HepG2 (cell line): Measurements from ENCODE around the genes SP9, GPR155 and WIPF1.

DNA sequence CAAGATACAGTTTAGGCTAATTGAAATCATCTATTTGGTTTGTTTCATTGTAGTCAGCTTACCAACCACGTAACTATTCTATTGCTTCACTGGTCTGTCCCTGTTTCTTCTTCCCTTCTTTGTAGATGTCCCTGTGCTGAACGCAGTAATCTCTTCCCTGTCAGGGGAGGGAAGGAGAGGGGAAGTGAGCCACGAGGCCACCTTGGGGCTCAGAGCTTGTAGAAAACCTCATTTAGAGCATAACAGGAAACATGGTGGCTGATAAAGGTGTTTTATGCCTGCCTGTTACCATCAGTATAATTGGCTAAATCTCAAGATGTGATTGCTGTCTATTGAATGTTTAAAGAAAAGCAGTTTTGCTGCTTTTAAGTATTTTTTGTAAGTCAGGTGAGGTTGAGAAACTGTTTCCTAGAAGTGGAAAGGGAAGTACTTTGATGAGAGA is 59.8 kb upstream of the PDK1 start:
- RRBS, 2 experiments = no CpG with 5 or more reads among the region's 3 CpGs
CAGE:
- cytosol, long polyA minus RNA = no peak
- cytosol, long polyA plus RNA = no peak
- long polyA plus RNA = no peak
- nucleus, long polyA minus RNA = no peak
- nucleus, long polyA plus RNA = no peak

- RRBS, 2 experiments = no CpG with 5 or more reads among the region's 20 CpGs
CAGE:
- cytosol, long polyA minus RNA = no peak
- cytosol, long polyA plus RNA = no peak
- long polyA plus RNA = no peak
- nucleus, long polyA minus RNA = no peak
- nucleus, long polyA plus RNA = no peak
Measured at GRCh38 chr2:172503758-172505104, 51.7 kb upstream of the PDK1 start.

DNA sequence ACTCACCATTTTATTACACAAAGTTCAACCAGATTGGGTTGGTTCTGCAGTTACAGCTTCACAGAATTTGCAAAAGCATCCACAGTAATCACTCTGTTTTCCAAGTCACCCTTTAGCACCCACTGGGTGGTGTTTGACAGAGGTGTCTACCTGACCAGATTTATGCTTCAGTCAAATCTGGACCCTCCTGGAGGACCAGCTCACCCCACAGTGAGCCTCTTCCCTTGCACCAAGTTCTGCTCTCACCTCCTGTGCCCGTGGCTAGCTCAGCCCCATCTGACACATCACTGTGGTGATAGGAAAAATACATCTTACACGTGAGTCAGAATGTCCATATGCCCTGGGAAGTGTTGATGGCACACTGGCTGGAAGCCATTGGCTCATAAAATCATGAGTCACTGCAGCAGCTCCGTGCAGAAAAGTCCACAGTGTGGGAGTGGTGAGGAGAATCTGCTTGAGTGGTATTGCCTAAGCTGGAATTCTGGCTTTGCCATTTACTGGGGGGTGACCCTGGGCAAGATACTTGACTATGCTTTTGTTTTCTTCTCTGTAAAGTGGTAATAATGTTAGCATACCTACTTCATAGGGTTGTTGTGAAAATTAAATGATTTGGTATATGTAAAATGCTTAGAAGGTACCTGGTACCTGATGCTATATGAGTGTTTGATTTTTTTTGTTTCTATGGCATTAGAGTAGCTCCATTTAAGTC is 42.6 kb upstream of the RAPGEF4 start:
- RRBS, 2 experiments = no CpG with 5 or more reads among the region's 3 CpGs
CAGE:
- cytosol, long polyA minus RNA = no peak
- cytosol, long polyA plus RNA = no peak
- long polyA plus RNA = no peak
- nucleus, long polyA minus RNA = no peak
- nucleus, long polyA plus RNA = no peak

DNA sequence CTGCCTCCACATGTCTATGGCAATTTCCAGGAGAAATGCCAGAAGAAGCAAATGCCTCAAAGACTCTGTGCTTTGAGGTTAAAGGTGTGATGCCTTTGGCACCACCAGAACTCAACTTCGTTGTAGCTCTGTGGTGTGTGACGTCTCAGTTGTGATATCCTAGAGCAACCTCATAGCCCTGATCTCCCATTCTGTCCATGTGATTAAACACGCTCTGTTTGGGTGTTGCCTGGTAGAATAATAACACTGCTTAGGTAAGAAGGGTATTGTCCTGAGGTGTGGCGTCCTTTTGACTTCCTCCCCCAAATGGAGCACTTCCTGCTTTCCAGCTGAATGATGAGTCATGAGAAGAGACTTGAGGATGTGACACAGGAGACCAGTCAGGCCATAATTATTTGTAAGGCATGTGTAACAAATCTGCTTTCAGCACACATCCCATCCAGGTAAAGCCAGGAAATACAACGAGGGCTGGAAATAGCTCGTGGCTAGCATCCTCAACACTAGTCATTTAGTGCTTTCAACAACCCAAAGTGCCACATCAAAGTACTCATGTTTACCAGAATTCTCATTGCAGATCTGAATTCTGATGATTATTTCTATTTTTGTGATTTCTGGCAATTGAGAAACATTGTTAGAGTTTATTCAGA is 100.8 kb downstream of the RAPGEF4 start:
- RRBS, 2 experiments = no CpG with 5 or more reads among the region's 6 CpGs
CAGE:
- cytosol, long polyA minus RNA = no peak
- cytosol, long polyA plus RNA = no peak
- long polyA plus RNA = no peak
- nucleus, long polyA minus RNA = no peak
- nucleus, long polyA plus RNA = no peak

DNA sequence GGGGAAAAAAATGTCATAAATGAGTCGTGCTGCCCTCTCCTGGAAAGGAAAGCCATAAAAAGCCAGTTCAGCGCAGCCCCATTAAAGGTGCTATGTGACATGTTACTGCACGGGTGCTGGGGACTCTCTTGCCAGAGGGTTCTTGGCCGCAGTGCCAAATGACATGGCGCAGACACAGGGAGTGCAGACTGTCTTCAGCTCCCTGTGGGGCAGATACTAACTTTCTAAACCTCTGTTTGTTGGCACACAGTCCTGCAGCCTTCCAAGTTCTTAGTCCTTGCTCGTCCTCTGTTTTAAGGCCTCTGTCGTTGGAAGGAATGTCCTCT is 53.6 kb upstream of the MAP3K20 start:
- RRBS, 2 experiments = no CpG with 5 or more reads among the region's 7 CpGs
CAGE:
- cytosol, long polyA minus RNA = no peak
- cytosol, long polyA plus RNA = no peak
- long polyA plus RNA = no peak
- nucleus, long polyA minus RNA = no peak
- nucleus, long polyA plus RNA = no peak

DNA sequence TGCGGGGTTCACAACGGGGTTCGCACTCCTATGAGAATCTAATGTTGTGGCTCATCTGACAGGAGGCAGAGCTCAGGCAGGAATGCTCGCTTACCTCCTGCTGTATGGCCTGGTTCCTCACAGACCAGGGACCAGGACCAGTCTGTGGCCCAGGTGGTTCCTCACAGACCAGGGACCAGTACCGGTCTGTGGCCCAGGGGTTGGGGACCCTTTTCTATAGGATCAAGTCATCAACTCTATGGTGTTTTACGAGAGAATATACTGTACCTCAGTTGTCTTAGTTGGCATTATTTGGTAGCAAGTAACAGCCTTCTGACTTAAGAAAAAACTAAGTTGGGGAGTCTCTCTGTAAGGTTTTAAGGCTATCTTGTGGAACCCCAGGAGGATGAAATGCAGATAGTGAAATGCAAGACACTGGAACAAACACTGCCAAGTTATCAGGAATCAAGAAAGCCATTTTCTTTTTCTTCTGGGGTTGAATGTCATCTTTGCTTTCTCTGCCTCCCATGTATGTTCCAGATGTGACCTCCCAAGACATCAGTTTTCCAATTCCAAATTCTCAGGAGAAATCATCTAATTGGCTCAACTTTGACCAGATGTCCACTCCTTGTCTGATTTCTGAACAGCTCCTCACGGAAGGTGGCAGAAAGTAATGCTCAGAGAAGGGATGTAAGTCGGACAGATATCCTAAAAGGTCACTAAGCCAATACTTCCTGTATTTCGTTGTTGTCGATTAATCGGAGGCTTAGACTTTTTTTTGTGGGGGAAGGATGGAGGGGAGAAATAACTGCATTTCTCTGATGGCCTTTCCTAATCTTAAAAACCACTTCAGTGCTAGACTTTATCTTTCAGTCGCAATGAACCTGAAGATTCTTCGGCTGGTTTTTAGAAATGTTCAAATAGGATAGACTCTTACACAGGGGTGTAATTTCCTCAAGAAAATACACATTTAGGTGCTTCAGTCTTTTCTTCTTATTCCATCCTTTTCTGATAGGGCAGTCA is 60.8 kb downstream of the SP3 start:
- RRBS, 2 experiments = no CpG with 5 or more reads among the region's 13 CpGs
CAGE:
- cytosol, long polyA minus RNA = no peak
- cytosol, long polyA plus RNA = no peak
- long polyA plus RNA = no peak
- nucleus, long polyA minus RNA = no peak
- nucleus, long polyA plus RNA = no peak

DNA sequence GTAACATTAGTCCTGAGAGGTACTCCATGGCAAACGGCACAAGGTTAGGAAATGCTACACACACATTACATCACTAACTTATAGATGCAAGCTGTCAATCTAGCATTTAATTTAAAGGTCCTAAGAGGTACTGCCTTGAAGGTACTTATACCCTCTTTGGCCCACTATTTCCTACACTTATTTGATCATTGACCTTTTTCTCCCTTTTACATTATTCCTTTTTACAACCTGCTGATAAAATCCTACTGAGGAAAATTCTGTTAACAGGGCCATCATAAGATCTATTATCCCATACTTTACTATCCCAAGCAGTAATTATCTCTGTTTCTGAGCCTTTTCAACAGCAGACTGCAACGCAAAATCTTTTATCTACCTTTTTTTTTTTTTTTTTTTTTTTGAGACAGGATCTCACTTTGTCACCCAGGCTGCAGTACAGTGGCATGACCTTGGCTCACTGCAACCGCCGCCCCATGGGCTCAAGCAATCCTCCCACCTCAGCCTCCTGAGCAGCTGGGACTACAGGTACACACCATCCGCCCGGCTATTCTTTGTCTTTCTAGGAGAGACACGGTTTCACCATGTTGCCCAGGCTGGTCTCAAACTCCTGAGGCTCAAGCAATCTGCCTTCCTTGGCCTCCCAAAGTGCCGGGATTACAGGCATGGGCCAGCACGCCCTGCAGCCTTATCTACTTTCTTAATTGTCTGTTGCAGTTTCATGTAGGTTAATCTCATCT is 53.6 kb downstream of the SP3 start:
- RRBS, 2 experiments = no CpG with 5 or more reads among the region's 9 CpGs
CAGE:
- cytosol, long polyA minus RNA = no peak
- cytosol, long polyA plus RNA = no peak
- long polyA plus RNA = no peak
- nucleus, long polyA minus RNA = start-site peak on the plus strand centred at position 237 of the sequence, 83 bp wide, 23 reads
- nucleus, long polyA plus RNA = no peak

DNA sequence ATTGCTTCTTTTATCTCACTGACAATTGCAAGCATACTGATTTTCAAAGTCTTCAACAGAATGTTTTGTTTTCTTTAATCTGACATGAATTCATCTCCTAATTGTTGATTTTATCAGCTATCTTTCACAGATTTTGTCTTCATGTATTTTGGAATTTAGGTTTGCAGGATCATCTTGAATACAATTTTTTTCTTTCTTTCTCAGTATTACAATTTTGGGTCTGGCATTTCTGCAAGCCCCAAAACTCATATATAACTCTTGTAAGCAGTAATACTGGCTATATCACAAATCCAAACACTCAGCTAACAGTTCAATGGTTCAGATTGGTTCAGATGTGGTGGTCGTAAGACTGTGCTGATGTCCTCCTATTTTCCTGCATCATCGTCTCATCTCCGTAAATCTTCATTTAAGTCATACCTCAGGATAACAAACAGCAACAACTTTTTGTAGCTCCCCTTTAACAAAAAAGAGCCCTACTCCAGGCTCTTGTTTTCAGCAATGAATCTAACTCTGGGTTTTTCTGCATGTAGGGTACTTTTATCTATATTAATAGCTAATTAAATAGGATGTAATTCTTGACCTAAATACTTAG is 17.5 kb downstream of the SP3 start:
- RRBS, 2 experiments = no CpG with 5 or more reads among the region's 3 CpGs
CAGE:
- cytosol, long polyA minus RNA = no peak
- cytosol, long polyA plus RNA = no peak
- long polyA plus RNA = no peak
- nucleus, long polyA minus RNA = no peak
- nucleus, long polyA plus RNA = no peak

DNA sequence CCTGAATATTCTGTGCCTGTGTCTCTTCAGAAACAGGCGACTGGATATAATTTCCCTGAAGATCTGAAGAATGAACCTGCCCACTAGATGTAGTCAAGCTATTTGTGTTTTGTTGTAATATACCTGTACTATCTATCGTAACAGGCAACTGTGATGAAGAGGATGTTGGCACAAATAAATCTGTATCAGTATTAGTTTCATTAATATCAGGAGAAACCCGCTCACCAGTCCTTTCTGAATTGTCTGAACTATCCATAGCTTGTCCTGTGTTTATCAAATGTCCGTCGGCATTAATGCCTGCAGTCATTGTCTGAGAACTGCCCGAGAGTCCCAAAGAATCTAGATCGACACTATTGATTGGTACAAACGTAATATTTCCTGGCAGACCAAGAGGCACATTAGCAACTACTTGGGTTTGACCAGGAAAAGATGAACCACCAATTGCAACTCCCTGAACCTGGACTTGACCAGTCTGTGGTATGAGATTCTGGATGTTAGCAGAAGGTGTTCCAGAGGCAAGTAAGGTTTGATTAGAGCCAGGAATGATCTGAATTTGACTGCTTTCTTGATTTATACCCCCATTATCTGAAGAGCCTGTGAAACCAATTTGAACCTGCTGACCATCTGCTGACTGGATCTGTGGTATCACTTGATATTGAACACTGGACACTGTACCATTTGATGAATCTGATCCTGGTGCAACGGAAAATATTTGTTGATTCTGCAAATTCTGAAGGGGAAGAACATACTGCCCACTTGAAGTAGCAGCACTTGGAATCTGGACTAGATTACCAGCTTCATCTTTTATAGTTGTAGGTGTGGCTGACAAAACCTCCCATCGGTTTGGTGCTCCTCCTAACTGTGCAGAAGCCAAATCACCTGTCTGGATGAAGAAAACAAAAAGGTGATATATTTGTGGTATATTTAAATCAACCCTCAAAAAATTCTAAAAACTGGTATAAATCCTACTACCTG is 9.5 kb downstream of the SP3 start:
- RRBS, 2 experiments = no CpG with 5 or more reads among the region's 10 CpGs
CAGE:
- cytosol, long polyA minus RNA = no peak
- cytosol, long polyA plus RNA = no peak
- long polyA plus RNA = no peak
- nucleus, long polyA minus RNA = no peak
- nucleus, long polyA plus RNA = no peak

- RRBS, 2 experiments = no CpG with 5 or more reads among the region's 3 CpGs
CAGE:
- cytosol, long polyA minus RNA = no peak
- cytosol, long polyA plus RNA = no peak
- long polyA plus RNA = no peak
- nucleus, long polyA minus RNA = start-site peak on the minus strand at chr2:174220393-174220482, 81 reads; start-site peak on the minus strand at chr2:174220574-174220581, 29 reads; start-site peak on the minus strand at chr2:174220676-174220691, 26 reads; start-site peak on the minus strand at chr2:174220842-174220856, 63 reads; start-site peak on the minus strand at chr2:174220909-174220927, 19 reads; start-site peak on the minus strand at chr2:174221267-174221275, 27 reads
- nucleus, long polyA plus RNA = no peak
Measured at GRCh38 chr2:174220294-174221511, 27.6 kb downstream of the OLA1 start.

- RRBS, 2 experiments = 49 to 58% methylated on average over 11 of the region's 51 CpGs
CAGE:
- cytosol, long polyA minus RNA = no peak
- cytosol, long polyA plus RNA = no peak
- long polyA plus RNA = no peak
- nucleus, long polyA minus RNA = no peak
- nucleus, long polyA plus RNA = no peak
Measured at GRCh38 chr2:174334368-174335162, at the start of gene SP9. Gene SP9 (plus strand): TSS chr2:174334954.

DNA sequence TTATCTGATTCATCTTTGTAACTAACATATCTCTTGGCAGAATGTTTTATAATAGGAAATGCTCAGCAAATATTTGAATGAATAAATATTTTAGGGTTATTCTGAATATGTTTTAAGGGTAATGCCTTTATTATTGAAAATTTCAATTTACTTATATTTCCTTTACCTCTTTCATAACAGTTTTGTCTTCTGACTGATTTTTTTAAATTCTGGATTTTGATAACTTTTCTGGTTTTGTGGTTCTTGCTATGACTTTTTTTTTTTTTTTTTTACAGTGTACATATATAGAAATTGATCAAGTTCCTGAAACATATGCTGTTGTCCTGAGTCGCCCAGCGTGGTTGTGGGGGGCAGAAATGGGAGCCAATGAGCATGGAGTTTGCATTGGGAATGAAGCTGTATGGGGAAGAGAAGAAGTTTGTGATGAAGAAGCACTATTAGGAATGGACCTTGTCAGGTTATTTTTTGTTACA is 4.2 kb downstream of the SCRN3 start:
- RRBS, 2 experiments = no CpG with 5 or more reads among the region's 2 CpGs
CAGE:
- cytosol, long polyA minus RNA = no peak
- cytosol, long polyA plus RNA = no peak
- long polyA plus RNA = no peak
- nucleus, long polyA minus RNA = no peak
- nucleus, long polyA plus RNA = no peak

DNA sequence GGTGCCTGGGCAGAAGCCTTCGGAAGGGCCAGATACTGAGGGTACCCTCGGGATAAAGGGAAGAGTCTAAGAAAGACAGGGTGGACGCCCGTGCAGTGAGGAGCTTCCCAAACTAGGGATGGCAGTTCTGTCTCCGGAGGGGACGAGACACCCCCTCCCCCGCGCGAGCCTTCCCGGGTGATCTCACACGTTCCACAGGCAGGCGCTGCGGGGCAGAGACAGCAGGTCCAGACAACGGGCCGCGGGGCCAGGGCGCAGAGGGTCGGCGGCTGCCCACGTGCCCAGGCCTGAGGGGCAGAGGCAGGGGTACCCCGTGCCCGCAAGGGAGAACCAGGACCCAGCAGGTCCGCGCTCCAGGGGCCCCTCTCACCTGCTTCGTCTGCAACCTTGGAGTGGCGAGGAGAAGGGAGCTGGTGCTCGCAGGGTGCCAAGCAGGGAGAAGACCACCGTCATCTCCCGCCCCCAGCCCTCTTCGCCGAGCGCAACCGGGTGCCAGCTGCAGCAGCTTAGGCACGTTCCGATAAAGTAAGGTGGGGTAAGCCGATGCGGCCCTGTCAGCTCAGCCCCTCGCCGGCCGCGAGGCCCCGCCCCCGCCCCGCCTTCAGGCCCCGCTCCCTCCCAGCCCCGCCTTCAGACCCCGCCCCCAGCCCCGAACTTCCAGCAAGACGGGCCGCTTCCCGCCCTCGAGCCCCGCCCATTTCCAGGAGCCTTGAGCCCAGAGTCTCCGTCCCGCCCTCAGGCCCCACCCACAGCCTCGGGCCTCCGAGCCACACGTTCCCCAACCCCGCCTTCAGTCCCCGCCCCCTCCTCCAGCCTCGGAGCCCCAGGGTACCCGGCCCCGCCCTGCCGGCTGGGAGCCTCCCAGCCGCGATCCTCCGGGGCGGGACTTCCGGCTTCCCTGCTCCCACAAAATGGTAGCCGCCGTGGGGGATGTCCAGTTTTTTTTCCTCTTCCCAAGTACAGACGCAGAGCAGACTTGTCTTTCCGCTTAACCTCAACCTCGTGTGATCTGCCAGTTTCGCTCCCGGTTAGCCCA is at the start of gene GPR155:
Gene GPR155 (minus strand): TSS at position 527 of the 1,036 bp plus-strand sequence.
- RRBS, 2 experiments = 2 to 4% methylated on average over 13 of the region's 76 CpGs
CAGE:
- cytosol, long polyA minus RNA = no peak
- cytosol, long polyA plus RNA = no peak
- long polyA plus RNA = no peak
- nucleus, long polyA minus RNA = no peak
- nucleus, long polyA plus RNA = no peak

- RRBS, 2 experiments = 56 to 58% methylated on average over 2 of the region's 21 CpGs
CAGE:
- cytosol, long polyA minus RNA = no peak
- cytosol, long polyA plus RNA = no peak
- long polyA plus RNA = no peak
- nucleus, long polyA minus RNA = no peak
- nucleus, long polyA plus RNA = no peak
Measured at GRCh38 chr2:174547601-174548297, 49.9 kb downstream of the WIPF1 start.

- RRBS, 2 experiments = no CpG with 5 or more reads among the region's 6 CpGs
CAGE:
- cytosol, long polyA minus RNA = no peak
- cytosol, long polyA plus RNA = no peak
- long polyA plus RNA = no peak
- nucleus, long polyA minus RNA = no peak
- nucleus, long polyA plus RNA = no peak
Measured at GRCh38 chr2:174597507-174598100, at the start of gene WIPF1. Gene WIPF1 (minus strand): TSS chr2:174597804.

- RRBS, 2 experiments = no CpG with 5 or more reads among the region's 3 CpGs
CAGE:
- cytosol, long polyA minus RNA = no peak
- cytosol, long polyA plus RNA = no peak
- long polyA plus RNA = no peak
- nucleus, long polyA minus RNA = no peak
- nucleus, long polyA plus RNA = no peak
Measured at GRCh38 chr2:174608145-174608867, 10.7 kb upstream of the WIPF1 start.

GRCh38 chr2:174681430-174682479 is 82.5 kb downstream of the CHRNA1 start:
- RRBS, 2 experiments = 9 to 12% methylated on average over 23 of the region's 56 CpGs
CAGE:
- cytosol, long polyA minus RNA = no peak
- cytosol, long polyA plus RNA = no peak
- long polyA plus RNA = no peak
- nucleus, long polyA minus RNA = no peak
- nucleus, long polyA plus RNA = no peak

GRCh38 chr2:174836594-174836973 is 72.3 kb upstream of the CHRNA1 start:
- RRBS, 2 experiments = no CpG with 5 or more reads among the region's 1 CpG
CAGE:
- cytosol, long polyA minus RNA = no peak
- cytosol, long polyA plus RNA = no peak
- long polyA plus RNA = no peak
- nucleus, long polyA minus RNA = no peak
- nucleus, long polyA plus RNA = no peak

DNA sequence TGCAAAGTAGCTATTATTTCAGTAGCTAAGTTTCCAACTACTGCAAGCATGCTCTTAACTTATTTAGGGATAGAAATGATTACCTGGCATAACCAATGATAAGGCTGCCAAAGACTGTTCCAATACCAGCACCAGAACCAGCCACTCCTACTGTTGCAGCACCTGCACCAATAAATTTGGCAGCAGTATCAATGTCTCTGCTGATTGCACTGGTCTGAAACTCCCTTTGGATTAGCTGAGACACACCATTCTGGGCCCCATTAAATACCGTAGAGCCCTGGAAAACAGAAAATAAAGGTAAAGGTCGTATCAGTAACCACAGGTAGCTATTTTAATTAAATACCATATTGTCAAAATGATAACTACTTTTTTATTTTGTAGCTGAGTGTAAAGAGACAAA is 2.5 kb downstream of the ATP5MC3 start:
- RRBS, 2 experiments = no CpG with 5 or more reads among the region's 2 CpGs
CAGE:
- cytosol, long polyA minus RNA = no peak
- cytosol, long polyA plus RNA = start-site peak on the minus strand centred at position 148 of the sequence, 43 bp wide, 154 and 313 reads in 2 replicates; start-site peak on the minus strand centred at position 252 of the sequence, 57 bp wide, 430 and 890 reads in 2 replicates
- long polyA plus RNA = start-site peak on the minus strand centred at position 135 of the sequence, 82 bp wide, 1,367 and 1,593 reads in 2 replicates; start-site peak on the minus strand centred at position 261 of the sequence, 39 bp wide, 665 and 554 reads in 2 replicates
- nucleus, long polyA minus RNA = no peak
- nucleus, long polyA plus RNA = no peak

DNA sequence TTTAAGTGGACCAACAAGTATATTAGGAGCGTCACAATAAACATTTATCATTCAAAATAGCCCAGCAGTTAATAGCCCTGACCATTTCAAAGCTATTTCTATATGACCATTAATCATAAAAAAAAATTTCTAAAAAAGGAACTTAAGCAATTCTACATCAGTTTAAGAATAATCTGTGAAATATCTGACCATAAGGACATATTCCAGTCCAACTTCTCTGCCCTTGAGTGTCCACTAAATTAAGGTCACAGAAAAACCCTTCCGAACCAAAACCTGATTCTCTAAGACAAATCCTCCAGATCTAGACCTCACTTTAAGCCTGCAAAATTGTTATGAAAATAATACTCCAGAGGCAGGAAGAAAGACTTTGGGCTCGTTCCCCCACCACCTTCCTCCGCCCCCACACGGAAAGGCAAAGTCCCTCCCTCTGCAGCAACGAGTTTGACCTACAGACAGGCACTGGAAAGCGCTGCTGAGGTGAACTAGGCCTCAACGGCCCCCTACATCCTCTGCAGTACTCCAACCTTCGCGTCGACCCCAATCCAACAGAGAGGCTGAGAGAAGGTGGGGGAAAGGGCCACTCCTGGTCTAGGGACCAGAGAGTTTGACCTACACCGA is 893 bp downstream of the ATP5MC3 start:
- RRBS, 2 experiments = no CpG with 5 or more reads among the region's 12 CpGs
CAGE:
- cytosol, long polyA minus RNA = no peak
- cytosol, long polyA plus RNA = no peak
- long polyA plus RNA = no peak
- nucleus, long polyA minus RNA = no peak
- nucleus, long polyA plus RNA = no peak